Zone of skin (tissue), 1 donor: ENCODE measurements around the genes CHI3L2 and WDR77.

DNA sequence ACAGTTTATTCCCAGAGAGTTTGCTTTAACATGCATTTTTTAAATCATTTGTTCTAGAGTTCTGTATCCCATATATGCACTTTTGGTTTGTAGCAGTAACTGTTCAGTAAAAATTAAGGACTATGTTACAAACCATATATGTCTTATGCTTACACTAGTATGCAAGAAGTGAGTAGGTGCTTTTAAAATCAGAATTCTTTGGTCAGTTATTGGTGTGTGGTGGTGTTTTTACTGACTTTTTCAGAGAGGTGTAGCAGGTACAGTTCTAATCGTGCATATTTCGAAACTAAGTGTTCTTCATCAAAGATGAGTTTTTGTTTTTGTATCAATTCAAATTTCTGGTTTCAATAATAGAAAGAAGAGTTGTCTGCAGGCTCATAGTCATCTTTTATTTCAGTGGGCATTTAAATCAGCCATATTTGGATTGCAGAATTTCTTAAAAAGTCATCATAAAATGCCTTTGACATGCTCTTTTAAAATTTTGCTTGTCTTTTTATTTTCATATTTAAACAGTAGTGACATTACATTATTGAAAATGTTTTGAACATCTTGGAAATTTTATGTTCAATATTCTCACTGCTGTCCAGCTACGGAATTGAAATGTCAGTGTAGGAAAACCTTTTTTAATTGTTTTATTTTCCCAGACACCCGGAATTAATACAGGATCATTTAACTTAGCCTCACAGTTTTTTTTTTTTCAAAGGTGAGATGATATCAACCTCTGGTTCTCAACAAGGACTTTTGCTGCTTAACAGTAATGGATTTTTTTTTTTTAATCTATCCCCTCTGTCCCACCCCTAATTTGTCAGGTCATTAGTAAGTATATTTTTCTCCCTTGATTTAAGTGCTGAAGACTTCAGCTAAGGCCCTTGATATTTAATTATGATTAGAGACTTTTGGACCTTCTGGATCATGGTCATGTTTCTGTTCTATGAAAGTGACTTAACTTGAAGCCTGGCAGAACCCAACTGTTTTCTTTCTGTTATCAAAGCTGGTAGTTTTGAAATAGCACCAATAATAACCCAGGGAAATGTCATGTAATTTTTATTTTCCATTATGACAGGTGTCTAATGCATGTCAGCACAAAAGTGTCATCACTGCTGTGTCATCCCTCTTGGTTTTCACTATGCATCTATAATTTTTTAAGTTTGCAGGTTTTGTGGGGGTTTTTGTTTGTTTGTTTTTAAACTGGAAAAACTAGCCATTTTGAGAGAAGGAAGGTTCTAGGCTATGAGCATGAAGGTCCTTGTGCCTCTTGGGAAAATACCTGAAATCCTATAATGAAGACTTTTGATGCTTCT lies 4.1 kb downstream of the RBM15 start:
- RRBS, result no CpG with 5 or more reads among the region's 4 CpGs

GRCh38 chr1:110361931-110362436 lies 22.8 kb downstream of the RBM15 start:
- RRBS, result no CpG with 5 or more reads among the region's 5 CpGs

- RRBS, result no CpG with 5 or more reads among the region's 8 CpGs
Measured at GRCh38 chr1:110466147-110466901, 15.4 kb downstream of the PROK1 start.

GRCh38 chr1:111214269-111215548 lies 12.8 kb upstream of the CHI3L2 start:
- RRBS, result no CpG with 5 or more reads among the region's 13 CpGs

GRCh38 chr1:111227292-111227944 lies at the start of gene CHI3L2:
CHI3L2 (plus strand) TSS chr1:111227713.
- RRBS, result no CpG with 5 or more reads among the region's 5 CpGs

DNA sequence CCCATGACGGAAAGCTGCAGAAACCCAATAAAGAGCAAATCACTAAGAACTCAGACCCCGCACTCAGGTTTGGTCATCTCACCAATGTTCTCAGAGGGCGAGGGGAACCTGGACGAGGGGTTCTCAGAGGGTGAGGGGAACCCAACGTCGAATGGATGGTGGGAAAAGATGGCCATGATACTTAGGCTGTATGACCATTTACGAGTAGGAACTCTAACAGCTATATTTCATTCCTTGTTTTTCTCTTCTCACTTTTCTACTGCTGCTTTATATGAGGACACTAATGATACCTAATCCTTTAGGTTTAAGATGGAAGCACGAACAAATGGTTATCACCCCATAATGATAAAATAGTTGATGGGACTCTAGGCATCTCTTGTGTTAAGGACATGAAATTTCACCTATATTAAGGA lies 7.9 kb upstream of the OVGP1 start:
- RRBS, result no CpG with 5 or more reads among the region's 8 CpGs

- RRBS, result 1% methylated on average over 31 of the region's 65 CpGs
Measured at GRCh38 chr1:111448208-111449377, at the start of gene WDR77. WDR77 (minus strand) TSS chr1:111449256.

DNA sequence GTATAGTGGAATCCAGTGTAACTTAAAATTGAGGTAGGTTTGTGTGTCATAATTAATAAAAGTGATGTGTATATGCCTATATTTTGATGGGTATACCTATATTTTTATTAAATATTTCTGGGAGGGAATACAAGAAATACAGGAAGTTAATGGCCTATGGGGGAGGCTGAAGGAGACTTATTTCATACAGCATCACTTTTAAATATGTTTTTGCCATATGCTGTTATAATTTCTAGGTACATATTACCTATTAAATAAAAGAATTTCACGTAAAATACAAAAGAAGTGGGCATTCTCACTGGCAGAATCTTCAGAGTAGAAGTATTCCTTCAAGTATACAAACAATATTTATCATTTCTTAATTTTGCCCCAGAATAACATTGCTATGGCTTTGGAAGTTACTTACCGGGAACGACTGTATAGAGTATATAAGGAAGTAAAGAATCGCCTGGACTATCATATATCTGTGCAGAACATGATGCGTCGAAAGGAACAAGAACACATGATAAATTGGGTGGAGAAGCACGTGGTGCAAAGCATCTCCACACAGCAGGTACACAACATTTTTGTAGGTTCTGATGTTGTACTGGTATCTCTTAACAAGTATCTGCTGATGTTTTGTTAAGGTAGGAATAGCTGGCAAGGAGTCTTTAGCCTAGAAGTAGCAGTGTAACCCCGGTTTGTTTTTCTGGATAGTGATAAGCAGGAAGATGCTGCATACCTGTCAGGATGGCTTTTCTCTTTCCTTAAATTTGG lies 10.0 kb downstream of the ATP5PB start:
- RRBS, result no CpG with 5 or more reads among the region's 8 CpGs

GRCh38 chr1:111740086-111740959 lies 1.1 kb upstream of the INKA2 start:
- RRBS, result 1% methylated on average over 19 of the region's 63 CpGs

GRCh38 chr1:112056290-112056894 lies 66.9 kb upstream of the KCND3 start:
- RRBS, result no CpG with 5 or more reads among the region's 6 CpGs

DNA sequence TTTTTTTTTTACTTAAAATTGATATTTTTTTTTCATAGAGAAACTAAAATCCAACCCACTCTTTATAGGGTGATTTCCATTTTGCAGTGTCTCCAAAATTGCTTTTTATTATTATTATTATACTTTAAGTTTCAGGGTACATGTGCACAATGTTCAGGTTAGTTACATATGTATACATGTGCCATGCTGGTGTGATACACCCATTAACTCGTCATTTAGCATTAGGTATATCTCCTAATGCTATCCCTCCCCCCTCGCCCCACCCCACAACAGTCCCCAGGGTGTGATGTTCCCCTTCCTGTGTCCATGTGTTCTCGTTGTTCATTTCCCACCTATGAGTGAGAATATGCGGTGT lies 197.0 kb upstream of the CTTNBP2NL start:
- RRBS, result no CpG with 5 or more reads among the region's 4 CpGs

GRCh38 chr1:112618425-112618576 lies 640 bp downstream of the ST7L start:
- RRBS, result no CpG with 5 or more reads among the region's 1 CpG

DNA sequence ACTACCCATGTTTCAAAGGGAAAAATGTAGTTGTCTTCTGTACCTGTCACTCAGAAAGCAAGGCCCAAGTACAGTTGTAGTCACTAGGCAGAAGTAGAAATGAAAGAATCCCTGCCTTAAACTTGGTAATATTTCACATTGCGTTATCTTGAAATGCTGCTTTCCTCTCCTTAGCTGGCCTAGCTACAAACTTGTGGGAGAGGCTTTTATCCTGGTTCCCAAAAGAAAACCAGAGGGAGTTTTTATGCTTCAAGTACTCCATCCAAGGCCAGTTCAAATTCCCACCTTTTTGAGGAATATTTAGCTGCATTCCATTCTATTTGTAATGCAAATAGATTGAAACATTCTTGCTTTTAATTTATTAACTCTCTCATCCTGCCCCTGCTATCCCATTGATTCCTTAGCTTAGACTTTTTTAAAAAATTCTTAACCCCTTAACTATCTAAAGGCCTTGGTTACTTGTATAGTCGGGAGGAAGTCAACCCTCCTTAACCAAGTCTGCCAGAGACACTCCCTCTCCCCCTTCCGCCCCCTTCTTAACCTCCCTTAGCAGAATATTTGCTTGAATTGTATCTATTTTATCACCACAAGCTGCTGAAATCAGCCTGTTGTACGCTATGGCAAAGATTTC lies 2.5 kb upstream of the MOV10 start:
- RRBS, result no CpG with 5 or more reads among the region's 4 CpGs

GRCh38 chr1:112672463-112673520 lies 1.7 kb upstream of the MOV10 start:
- RRBS, result no CpG with 5 or more reads among the region's 6 CpGs

DNA sequence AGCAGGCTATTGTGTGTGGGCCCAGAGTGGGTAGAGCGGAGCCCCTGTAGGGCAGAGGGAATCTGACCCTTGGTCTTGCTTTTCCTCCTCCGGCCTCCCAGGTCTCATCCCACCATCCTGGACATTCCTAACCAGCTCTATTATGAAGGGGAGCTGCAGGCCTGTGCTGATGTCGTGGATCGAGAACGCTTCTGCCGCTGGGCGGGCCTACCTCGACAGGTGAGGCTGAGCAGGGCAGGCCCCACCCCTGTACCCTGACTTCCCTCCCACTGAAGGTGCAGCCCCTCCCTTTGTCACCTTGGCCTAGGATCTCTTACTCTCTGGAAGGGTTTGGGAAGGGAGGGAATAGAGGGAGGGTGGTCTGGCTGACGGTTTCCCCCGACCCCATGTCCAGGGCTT lies 9.0 kb downstream of the RHOC start:
- RRBS, result no CpG with 5 or more reads among the region's 10 CpGs

GRCh38 chr1:112928942-112929546 lies 27.0 kb downstream of the SLC16A1 start:
- RRBS, result no CpG with 5 or more reads among the region's 4 CpGs

GRCh38 chr1:112955712-112955999 lies 340 bp downstream of the SLC16A1 start:
- RRBS, result under 1% methylated on average over 6 of the region's 22 CpGs

DNA sequence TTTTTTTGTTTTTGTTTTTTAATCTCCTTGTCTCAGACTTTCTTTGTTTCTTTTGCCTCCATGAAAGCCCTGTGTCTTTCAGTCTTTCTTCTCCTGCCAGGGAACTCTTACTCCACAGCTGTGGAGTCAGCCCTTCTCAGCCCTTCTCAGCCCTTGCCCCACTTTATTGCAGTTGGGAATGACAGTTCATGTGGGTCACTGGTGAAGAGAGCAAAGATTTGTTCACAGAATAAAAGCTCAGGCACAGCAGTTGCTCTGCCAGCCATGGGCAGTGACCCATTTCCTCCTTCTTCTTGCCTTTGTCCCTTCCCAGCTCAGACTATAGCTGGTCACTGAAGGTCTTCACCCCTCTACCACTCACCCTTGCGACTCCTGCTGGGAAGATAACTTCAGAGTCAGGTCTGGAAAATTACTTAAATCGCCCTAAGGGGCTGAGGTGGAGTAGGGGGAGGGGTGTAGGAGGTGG lies 29.4 kb upstream of the LRIG2 start:
- RRBS, result no CpG with 5 or more reads among the region's 2 CpGs

- RRBS, result no CpG with 5 or more reads among the region's 2 CpGs
Measured at GRCh38 chr1:113505477-113506120, 115.3 kb downstream of the MAGI3 start.

DNA sequence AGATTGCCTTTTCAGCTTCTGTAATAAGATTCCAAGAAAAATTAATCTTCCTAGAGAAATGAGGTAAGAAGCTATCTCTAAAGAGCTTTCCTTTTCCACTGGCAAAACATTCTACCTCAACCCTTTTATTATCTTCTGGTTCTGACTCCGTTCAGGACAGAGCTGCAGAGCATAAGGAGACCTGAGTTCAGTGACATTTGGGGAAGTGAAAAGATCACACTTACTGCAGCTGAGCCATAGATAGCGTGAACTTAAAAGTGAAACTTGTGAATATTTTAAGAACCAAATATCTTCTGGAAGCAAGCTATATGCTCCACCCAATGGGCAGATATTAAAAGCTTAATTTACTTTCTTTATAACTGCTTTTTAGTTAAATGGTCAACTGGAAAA lies 27.9 kb downstream of the BCL2L15 start:
- RRBS, result no CpG with 5 or more reads among the region's 2 CpGs